Cardiac atrium fibroblast (primary cell): ENCODE data around the gene MS4A5.

GRCh38 chr11:59174626-59175056 lies 2.7 kb downstream of the DTX4 start:
- RAMPAGE, long total RNA: no peak

DNA sequence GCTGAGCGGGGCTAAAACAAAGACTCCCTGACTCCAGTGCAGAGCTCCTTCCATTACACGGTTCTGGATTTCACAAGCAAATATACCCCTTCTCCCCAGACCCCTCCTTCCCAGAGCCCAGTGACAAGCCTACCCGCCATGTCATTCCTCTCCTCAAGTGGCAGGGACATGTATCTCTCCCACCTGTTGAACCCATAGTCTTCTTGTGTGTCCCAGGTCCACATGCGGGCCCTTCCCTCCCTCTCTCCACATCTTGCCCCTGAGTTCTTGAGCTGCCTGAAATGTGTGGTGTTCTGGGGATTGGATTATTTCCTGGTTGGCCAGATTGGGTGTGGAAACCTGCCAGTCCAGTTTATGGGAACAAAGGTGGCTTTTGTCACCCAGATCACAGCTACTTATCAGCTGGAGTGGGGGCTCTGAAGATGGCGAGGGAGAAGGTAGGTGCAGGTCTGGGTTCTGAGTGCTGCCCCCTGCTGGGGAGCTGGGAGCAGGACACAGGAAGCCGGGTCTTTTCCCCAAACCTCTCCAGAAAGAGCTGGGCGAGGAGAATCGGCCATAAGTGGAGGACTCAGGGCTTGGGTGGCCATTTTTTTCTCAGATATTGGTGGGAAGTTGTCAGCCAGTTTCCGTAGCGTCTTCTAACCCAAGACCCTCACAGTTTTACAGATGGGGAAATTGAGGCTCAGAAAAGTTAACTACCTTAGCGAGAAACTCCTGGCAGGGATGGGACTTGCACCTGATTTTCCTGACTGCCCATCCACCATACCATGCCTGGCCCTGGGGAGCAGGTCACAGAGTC lies 14.3 kb downstream of the DTX4 start:
- RAMPAGE, long total RNA: no peak

DNA sequence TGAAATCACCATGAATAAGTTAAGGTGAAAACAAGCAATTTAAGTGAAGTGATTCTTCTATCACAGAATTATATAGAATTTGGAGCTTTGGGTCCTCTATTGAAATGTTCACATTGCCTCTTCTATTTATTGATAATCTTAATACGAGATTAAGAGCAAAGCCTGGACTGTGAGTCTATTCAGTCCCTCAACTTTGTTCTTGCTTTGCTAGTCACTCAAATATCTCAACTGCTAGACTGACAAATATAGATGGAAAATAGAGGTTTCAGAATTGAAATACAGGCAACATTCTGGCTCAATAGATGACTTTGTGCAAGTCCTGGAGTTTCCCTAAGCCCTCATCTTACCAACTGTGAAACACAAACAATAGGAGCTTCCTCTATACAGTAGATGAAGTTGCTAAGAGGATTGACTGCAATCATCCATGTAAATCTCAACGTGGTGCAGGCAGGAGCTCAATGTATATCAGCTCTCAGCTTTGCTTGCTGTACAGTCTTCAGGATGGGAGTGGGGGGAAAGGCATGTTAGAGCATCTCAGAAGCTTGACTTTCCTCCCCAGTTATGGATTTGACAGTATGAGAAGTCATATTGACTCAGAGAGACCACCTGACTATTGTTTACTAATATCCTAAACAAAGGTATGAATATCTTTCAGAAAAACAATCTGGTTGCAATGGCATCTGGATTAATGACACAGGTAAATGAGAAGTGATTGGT lies 6.2 kb upstream of the MPEG1 start:
- RAMPAGE, long total RNA: no peak

GRCh38 chr11:59291092-59291519 lies 67.6 kb upstream of the OR5AN1 start:
- RAMPAGE, long total RNA: no peak

DNA sequence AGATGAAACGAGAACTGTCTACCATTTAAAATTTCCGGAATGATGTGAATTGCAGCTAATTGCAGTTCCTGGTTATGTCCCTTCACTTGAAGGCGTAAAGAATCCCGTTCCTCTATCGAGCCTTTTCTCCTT lies 40.0 kb downstream of the OR4D9 start:
- RAMPAGE, long total RNA: no peak

DNA sequence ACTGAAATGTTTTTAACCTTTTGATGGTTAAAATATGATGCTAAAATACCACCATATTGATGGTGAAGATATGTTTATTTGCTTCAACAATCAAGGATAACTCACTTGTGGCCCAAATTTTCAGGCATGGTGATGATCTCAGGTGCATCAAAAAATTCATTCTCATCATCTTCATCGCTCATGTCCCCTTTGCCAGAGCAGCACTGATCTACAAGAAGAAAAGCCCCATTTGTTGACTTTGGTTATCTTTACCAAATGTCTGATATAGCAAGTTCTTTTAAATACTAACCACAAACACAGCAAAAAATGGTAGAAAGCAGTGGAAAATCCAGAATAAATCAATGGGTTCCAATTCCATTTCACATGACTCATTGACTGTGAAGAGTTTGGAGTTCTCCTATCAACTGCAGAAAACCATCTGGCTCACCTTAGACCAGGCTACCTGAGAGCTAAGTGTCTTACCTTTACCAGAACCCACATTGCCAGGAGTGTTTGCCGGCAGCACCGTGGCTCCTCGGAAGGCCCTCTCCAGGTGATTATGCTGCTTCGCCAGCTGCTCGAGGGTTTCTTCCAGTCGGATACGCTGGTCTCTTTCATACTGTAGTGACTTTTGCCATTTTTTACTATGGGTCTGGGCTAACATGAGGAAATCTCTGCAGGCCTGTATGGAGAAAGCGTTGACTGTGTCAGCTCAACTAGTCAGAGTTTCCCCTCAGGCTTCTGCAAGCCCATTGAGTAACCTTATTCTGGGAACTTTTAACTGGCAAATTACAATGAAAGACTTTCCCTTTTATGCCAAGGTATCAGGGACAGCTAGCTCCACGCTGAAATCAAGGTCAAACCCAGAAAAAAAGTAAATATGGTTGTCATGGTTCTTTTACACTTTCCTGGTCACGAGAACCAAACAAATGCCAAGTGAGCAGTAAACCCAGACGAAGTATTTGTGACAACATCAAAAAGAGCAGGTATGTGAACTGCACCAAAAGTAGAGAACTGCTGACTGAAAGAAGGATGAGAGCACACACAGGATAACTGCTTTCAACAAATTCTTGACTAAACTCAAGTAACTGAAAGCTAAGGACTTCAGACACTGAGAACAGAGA lies 14.0 kb downstream of the OSBP start:
- RAMPAGE, long total RNA: no peak

- RAMPAGE, long total RNA: no peak
Measured at GRCh38 chr11:59608394-59608843, 7.2 kb downstream of the OSBP start.

- RAMPAGE, long total RNA: no peak
Measured at GRCh38 chr11:59666695-59667262, 2.1 kb downstream of the PATL1 start.

DNA sequence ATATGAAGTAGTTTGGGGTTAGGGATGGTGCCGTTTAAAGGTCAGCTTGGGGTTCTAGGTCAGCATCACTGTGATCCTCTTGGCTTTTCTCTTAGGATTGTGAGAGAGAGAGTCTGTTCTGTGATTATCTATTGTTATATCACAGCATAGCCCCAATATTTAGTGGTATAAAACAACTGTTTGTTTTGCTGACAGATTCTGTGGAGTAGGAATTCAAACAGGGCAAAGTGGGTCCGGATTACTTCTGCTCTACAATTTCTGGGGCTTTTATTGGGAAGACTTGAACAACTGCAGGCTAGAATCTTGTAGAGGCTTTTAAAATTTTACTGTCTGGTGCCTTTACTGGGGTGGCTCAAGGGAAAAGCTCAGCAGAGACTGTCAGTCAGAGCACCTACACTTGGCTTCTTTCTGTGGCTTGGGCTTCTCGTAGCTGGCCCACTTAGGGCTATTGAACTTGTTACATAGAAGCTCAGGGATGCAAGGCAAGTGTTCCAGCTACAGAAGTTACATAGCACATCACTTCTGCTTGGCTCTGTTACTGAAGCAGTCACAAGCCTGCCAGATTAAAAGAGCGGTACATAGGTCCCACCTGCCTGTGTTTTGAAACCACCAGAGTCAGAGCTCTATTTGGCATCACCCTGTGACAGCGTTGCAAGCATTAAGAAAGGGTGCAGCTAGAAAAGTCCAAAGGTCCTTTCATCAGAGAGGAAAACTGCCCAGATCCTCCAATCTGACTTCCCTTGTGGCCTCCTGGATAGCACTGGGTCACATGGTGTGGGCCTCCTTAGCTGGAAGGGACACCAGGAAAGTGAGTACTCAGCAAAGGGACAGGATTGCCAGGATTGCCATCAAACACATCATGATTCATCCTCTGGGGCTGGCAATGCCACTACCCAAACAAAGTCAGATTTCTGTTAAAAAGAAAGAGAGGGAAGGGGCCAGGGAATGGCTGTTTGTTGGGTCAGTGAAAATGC lies 22.7 kb downstream of the STX3 start:
- RAMPAGE, long total RNA: no peak

DNA sequence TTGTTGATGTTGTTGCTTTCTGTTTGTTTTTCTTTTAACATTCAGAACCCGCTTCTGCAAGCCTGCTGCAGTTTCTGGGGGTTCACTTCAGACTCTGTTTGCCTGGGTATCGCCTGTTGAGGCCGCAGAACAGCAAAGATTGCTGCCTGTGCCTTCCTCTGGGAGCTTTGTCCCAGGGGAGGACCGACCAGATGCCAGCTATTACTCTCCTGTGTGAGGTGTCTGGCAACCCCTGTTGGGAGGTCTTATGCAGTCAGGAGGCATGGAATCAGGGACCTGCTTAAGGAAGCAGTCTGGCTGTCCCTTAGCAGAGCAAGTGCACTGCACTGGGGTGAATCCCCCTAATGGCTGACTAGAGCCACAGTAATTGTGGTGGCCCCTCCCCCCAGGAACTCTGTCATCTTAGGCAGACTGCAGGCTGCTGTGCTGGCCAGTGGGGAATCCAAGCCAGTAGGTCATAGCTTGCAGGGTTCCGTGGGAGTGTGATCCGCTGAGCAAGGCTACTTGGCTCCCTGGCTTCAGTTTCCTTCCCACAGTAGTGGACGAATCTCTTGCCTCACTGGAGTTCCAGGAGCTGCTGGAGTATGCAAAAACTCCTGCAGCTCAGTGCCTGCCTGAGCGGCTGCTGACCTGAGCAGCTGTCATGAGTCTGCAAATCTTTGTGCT lies 13.0 kb downstream of the OOSP3 start:
- RAMPAGE, long total RNA: no peak

GRCh38 chr11:60376079-60376893 lies 2.0 kb upstream of the MS4A7 start:
- RAMPAGE, long total RNA: no peak

GRCh38 chr11:60396841-60397395 lies 659 bp downstream of the MS4A14 start:
- RAMPAGE, long total RNA: no peak

DNA sequence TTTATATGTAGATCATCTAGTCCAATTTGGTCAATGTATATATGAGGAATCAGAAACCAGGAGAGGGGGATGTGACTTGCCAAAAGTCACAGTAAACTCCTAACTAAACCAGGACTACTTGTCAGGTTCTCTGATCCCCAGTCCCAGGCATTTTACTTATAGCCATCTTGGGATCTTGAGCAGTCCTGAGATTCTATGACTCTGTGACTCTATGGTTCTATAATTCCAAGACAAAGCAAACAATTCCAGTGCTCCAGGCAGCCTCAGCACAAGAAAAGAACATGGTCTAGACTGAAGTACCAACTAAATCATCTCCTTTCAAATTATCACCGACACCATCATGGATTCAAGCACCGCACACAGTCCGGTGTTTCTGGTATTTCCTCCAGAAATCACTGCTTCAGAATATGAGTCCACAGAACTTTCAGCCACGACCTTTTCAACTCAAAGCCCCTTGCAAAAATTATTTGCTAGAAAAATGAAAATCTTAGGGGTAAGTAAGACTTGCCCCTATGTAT lies at the start of gene MS4A5:
TSS of gene MS4A5 (plus strand) at position 238 of the 518 bp plus-strand sequence.
- RAMPAGE, long total RNA: no peak

DNA sequence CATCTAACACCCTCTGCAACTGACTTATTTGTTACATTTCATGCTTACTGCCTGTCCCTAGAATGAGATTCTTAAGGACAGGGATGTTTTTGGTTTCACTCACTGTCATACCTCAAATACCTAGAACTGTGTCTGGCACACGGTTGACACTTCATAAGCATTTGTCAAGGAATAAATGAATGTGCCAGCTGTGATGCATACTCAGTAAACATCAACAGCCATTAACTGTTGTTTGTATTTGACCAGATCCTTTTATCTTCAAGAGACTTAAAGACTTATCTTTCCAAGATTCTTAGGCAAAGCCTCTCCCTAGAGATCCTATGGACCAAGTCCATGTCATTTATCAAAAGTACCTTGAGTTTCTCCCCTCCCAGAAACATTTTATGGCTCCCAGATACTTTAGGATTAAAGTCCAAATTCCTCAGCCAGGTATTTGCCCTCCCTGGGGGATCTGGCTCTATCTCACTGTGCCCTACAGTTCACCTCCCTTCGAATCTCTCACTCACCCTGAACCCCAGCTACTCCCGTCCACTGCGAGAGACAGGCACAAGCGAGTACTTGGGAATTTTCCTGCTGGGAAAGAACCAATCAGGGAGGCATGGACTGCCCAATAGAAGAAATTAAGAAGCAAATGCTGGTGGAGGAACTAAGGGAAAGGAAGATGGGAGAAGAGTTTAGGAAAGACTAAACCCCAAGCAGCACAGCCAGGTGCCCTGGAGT lies 11.8 kb downstream of the MS4A8 start:
- RAMPAGE, long total RNA: no peak

DNA sequence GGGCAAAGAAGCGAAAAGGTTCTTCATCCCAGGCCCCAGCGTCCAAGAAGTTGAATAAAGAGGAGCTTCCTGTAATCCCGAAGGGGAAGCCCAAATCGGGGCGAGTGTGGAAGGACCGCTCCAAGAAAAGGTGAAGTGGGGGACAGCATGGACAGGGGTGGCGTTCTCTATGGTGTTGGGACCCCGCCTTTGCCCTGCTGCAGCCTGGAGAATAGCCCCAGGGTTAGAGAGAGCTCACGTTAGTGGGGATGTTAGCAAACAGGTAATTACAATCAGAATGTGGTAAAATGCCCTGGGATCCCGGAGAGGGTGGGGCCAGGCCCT lies 802 bp downstream of the CCDC86 start:
- RAMPAGE, long total RNA: no peak

DNA sequence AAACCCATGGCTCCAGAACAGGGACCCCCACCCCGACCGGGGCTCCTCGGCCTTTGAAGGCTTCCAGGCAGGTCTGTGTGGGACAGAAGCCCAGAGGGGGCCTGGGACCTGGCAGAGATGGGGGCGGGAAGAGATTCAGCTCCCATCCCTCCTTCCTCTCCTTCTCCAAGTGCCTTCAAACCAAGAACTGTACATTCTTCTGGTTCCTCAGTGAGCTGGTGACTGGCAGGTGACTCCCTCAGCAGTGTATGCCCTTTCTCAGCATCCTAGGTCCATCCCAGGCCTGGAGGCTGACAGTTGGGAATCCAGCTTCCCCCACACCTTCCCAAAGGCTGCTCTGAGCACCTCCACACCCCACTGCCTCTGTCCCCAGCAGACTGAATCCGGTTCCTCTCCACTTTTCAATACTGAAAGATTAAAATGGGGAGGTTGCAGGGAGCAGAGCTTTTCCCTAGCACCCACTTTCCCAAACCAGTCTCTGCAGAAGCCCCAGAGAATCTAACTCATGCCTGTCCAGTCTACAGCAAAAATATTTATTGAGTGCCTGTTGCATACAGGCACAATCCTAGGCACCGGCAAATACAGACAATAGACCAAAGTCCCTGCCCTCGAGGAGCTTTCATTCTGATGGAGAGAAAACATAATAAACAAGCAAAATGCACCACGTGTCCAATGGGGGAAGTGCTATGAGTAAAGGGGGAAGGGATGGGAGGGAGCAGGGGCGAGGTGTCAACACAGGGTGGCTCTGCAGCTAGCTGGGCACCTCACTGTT lies 5.1 kb downstream of the PTGDR2 start:
- RAMPAGE, long total RNA: no peak

- RAMPAGE, long total RNA: no peak
Measured at GRCh38 chr11:60851719-60852566, 3.8 kb downstream of the PTGDR2 start.

DNA sequence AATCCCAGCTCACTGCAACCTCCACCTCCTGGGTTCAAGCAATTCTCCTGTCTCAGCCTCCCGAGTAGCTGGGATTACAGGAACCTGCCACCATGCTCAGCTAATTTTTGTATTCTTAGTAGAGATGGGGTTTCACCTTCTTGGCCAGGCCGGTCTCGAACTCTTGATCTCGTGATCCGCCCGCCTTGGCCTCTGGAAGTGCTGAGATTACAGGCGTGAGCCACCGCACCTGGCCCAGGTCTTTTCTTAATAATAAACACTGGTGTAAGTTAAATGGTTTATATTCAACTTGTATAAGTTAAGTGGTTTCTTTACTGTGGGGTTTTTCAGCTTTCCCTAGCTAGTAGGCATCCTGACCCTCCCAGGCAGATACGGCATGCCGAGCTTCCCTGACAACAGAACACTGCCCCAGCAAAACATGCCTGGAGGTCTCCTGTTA lies 17.0 kb downstream of the PRPF19 start:
- RAMPAGE, long total RNA: no peak

DNA sequence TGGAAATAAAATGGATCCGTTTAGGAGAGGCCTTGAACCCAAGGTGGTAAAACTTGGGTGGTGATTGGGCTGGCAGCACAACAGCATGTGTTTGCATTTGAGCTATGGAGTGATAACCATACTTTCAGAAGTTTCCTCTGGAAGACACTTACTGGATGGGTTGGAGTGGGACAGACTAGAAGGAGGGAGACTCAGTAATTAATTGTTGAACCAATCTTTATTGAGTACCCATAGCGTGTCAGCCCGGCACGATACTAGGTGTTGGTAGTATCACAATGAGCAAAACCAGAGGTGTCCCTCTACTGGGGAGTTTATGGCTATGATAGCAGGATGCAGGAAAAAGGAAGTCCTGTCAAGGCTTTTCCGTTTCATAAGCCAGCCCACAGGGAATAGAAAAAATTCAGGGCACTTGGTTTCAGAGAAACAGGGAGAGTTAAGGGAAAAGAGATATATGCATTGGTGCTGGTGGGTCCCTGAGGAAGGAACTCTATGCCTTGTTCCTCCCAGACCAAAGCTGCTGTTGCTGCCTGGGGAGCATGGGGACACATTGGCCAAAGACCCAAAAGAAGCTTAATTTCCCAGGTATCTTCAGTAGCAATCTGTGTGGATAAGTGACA lies 3.0 kb upstream of the TMEM109 start:
- RAMPAGE, long total RNA: no peak

- RAMPAGE, long total RNA: no peak
Measured at GRCh38 chr11:60982708-60983255, 11.3 kb downstream of the CD6 start.